Airway epithelial cell (primary cell): ENCODE results near the genes TP53AIP1 and APLP2.

- RAMPAGE, long total RNA, result no peak
Measured at GRCh38 chr11:128487943-128488617, 99.3 kb downstream of the ETS1 start.

DNA sequence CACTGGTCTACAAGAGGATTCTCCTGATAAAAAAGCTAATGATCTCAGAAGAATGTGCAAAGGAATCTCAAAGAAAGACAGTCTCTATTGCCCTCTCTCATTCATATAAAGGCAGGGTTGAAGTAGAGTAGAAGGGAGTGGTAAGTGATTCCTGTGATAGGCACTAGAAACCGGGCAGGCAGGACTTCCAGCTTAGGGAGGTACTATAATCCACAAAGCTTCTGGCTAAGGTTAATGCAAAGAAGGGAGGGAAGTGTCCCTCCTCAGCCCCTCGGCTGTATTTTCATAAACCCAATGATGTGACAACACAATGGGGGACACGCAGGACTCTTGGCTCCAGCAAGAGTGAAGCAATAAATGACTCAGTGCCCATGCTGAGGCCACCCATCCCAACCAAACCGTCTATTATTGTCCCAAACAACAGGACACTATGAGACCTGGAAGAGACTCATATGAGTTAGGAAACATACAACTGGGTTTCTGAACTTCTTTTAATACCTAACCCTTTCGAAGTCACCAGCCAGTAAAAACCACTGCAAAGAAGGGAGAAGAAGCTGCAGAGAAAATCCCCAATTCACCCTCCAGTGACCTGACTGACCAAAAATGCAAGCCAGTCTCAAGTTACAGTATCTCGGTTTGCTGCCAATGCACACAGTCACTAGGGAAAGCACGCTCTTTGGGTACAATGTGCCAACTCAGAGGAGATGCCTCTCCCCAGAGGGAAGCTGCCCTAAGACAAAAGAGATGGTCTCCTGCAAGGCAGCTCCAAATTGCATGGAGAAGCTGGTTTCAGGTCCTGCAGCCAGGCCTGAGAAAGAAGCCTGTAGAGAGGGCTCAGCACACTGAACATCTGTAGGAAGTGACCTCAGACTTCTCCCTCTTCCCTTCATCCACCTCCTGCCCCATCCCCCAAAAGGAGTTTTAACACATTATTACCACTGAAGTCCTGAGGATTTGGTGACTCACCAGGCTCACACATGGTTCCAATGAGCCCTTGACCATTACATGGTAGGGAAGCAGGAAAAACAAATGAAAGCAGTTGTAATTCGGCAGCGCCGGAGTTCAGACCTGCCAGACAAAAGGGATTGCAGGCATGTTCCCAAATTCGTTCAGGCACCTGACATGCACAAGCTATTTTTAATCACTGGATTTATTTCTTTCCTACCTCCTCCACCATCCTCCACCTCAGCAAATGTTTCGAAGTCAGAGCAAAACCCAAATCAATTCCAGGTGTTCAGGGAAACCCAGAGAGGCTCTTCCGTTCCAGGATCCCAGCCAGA, 90.3 kb downstream of the ETS1 start:
- RAMPAGE, long total RNA, result no peak

DNA sequence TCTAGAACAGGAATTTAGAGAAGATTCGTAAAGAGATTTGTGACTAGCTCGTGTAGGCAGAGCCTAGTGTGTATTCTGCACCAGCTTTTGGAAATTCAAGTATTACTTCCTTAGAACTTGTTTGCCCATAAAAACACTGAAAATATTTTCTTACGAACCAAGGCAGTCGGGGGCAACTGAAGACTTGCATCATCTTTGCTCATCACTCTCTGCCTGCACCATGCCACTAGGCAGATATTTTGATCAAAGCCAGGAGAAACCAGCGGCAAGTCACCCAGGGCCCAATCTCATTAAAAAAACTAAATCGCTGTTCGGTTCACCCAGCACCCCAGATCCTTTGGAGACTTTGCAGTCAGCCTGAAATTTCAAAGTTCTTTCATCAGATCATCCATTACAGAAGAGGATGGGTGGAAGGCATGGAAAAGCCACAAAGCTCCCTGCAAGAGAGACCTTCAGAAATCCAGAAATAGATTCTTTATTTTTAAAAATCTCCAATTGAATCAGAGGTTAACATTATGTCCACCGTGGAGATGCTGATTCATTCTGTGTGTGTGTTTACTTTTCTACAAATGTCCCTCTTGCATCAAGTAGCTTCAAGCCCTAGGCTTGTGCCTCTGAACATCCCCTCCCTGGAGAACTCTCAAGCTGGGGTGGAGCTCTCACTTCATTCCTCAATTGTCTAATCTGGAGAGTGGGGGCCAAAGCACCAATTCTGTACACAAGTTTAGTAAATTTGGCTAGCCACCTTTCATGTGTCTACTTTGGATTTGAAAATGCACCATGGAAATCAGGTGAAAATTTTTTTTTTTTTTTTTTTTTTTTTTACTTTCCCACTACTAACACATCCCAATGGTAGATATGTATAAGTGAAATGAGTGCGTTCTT, 78.4 kb downstream of the ETS1 start:
- RAMPAGE, long total RNA, result no peak

DNA sequence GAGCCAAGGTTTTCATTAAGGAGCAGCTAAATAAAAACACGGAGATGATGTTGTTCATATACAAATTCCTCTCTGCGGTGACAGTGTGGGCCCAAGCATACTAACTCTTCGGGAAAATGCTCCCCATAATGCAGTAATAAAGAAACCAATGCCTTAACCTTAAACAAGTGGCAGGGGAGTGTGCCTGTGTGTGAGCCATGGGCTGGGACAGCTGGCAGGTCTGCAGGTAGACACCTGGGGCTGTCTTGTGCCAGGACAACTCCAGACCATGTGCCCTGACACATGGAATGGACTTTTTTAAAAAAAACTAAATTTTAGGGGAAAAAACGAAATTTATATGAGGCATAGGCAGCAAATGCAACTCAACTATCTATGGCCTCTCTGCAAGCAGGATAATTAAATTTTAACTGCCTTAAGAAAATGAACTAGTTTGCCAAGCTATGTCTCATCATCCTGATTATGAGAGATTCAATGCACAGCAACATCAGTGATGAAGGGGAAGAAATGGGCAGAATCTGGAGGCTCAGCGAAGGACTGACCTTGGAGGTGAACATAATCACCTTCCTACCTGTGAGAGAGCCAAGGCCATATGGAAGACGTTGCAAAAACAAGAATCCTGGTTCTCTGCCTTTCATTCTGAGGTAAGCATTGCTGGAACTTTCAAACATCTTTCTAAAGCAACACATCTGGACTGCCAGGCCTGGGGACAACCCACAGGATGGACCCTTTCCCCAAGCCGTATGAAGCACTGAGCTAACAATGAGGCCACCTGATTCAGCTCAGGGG, 70.7 kb downstream of the ETS1 start:
- RAMPAGE, long total RNA, result no peak

GRCh38 chr11:128522072-128523057, 65.0 kb downstream of the ETS1 start:
- RAMPAGE, long total RNA, result no peak

DNA sequence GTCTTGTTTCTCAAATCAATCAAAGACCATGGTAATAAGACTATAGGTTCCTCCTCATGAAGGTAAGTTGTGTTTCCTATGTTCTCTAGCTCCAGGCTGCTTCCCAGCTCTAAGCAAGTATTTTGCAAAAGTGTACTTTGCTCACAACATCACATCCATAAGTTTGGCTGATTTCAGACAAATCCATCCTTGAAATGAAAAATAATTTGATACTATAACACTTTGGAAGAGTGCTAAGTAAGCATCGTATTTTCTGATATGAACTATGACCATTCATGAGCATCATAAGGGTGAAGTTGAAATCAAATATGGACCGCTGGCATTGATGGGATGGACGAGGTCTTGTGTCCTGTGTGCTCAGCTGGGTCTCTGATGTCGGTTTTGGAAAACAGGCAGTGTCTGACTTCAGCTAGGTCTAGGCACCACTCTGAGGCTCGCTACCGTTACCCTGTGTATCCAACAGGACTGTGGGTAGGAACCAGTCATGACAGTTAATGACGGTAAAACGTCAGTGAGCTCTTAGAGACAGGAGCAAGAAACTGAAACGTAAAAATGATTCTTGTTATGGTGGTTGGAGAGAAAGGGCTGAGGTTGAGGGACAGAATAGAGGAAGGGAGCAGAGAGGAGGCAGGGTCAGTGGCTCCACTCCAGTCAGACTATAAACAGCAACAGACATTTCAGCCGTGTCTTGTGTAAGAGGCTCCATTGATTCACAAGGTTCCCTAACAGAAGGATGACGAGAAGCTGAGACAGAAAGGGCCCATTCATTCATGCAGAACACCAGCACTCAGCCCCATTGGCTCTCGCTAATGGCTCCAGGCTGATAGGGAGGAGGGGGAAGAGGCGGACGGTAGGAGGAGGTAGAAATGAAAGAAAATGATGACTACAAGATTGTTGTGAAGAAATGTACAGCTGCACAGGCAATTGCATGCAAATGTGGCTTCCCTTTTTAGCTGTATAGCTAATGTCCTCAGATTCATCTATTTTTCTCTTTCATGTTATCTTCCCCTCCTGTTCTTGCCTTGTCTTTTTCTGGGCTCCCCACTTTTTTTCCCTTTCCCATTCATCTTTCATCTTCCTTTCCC, 34.6 kb downstream of the ETS1 start:
- RAMPAGE, long total RNA, result no peak

DNA sequence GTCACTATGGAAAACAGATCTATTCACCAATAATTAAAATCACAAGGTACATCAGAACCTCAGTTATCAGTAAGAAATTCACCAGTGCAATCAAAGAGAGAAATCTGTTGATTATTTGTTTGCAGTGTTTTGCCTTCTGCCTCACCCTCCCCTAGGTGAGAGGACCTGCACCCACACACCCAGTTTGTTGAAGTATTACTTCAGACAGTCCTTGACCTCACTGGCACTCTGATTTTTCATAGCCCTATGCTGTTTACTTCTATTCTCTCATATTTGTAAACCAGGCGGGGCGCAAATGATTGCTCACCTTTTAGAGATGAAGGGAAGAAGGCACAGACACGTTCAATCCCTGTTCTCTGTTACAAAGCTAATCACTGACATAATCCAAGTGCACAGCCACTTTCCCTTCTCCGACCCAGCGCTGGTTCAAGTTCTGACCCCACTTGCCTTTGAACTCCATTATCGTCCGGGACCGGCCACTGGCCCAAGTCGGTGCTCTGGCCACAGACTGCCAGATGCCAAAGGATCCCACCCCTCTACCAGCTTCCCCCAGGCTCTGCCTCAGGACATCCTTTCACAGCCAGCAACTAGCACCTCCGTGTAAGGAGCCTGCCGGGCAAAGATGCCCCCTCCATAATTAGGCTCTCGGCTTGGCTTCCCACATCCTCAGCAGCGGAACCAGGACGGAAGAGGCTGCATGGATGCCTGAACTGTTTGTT, 1.7 kb downstream of the ETS1 start:
- RAMPAGE, long total RNA, result no peak

DNA sequence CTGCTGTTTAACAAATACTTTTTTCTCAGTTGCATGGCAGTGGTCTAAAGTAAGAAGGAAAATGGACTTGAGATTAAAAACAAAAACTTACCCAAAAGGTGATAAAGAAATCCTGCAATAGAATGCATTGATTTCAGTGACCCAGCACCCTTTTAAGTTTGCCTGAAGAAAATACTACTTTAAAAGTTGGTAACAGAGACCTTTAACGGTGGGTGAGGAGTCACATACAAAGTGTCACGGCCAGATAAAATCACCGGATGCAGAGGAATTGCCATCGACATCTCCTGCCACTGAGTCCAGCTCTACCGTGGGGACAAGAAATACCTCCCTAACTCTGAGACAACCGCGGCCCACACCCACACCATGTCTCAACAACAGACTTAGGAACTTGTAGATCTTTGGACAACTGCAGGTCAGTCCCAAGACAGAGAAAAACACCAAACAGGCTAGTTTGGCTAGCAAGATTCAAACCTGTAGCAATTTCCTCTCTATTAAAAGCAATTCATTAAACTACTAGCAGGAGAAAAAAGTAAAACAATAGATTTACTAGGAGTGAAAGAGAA, 728 bp downstream of the ETS1 start:
- RAMPAGE, long total RNA, result no peak

DNA sequence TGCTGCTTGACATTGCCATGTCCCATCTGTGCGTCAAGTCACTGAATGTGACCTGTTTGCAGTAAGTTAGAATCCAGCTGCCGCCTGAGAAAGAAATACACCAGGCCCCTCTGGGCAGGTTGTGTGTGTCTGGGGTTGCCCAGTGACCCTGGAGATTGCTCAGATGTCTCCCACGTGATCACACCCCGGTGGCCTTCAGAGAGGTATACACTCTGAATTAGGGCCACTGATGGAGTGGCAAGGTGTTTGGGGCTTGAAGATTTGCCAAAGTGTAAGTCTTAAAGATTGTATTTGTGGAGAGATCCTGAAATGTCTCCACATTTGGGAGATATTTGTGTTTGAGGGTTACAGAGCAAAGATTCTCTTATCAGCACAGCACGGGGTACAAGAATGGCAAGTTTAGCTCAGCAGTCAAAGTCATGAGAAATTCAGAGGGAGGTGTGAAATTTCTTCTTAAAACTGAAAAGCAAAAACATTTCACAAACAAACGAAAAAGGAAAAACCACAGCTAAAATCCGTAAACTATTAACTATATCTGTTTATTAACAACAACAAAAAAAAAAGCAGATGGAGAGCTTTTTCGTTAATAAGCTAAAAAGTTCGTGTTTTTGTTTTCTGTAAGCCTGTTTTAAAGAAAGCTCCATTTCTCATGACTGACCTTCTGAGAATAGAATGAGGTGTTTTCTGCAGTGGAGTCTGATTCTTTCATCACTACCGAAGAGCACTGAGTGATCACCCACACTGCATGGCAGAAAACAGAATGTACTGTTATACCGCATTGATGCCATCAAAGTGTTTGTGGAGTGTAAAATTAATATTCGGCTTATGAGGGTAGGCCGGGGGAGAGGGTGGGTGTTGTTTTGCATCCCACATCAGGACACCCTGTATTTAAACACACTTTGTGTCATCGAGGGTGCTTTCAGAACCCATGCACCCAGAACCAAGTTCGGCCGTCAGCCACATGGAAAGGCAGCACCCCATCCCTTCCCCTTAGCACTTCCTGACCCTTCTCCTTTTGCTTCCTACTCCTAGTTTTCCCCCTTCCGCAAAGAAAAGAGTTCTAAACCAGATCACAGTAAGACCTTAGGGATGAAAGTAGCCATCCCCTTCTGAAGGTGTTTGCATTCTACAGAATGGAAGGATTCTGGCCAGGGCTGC, 41.1 kb upstream of the ETS1 start:
- RAMPAGE, long total RNA, result no peak

GRCh38 chr11:128653577-128654450, 40.1 kb upstream of the FLI1 start:
- RAMPAGE, long total RNA, result no peak

- RAMPAGE, long total RNA, result no peak
Measured at GRCh38 chr11:128690015-128691291, 3.4 kb upstream of the FLI1 start.

DNA sequence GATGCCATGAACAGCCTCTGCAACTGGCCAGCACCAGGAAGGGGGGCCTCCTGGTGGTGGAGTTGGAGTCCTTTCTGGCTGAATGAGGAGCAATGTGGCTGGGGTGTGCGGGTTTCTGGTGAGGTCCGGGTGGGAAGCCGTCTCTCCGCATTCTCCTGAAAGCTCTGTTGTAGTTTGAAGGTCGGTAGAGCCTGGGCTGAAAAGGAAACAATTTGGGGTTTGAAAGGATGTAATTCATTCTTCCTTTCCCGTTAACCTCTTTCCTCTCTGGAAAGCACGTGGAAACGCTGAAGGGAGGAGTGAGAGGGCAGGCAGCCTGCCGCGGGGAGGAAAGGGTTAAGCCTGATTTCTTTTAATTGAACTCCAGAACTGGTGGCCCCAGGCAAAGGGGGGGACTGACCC, 1.9 kb upstream of the FLI1 start:
- RAMPAGE, long total RNA, result no peak

- RAMPAGE, long total RNA, result no peak
Measured at GRCh38 chr11:128700135-128701022, 6.5 kb downstream of the FLI1 start.

GRCh38 chr11:128735992-128736405, 42.1 kb downstream of the FLI1 start:
- RAMPAGE, long total RNA, result no peak

- RAMPAGE, long total RNA, result no peak
Measured at GRCh38 chr11:128772399-128773349, 78.8 kb downstream of the FLI1 start.

DNA sequence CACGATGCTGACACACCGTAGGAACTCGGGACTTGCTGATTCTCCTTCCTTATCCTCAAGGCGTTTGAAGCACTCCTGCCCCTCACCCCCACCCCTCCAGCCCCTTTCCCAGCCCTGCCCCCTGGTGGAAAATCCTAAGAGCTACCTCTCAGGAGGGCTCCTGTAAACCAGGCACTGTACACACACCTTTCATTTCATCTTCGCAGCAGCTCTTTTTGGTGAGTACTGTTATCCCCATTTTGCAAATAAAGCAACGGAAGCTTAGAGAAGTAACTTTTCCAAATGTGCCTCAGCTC, 14.8 kb downstream of the KCNJ5 start:
- RAMPAGE, long total RNA, result no peak

DNA sequence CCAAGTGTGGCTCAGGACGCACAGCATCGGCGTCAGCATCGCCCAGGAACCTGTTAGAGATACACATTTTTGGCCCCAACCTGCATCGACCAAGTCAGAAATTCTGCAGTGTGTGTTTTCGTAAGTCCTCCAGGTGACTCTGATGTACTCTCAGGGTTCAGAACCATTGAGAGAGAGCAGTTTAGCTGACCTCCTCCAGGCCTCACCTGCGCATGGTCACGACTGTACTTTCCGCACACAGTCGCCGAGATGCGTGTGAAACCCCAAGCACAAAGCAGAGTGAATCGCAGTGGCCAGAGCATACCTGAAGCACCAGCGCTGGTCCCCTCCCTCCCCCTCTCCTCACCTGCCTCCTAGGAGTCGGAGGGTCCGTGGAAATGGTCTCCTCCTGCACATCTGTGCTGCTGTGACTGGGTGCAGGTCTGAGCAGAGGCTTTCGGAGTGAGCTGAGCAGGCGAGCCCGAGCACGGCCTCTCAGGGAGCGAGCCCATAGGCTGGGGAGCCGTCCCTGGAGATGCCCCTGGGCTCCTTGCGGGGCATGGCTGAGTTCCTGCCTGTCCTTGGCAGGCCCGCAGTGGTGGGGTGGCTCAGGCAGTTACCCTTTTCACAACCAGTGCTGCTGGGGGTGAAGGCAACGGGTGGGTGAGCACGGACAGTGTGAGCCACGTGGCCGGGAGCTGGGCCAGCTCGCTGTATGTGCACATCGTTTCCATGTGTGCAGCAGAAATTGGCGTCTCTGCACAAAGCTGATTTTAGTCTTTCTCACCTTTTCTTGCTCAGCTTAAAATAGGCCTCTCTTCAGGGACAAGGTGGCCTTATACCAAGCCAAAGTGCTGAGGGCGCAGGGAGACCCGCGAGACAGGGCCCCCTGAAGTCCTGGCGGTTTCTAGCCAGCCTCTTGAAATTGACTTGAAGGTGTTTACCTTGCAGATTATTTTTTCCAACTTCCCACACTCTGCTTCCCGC, at the start of gene TP53AIP1:
TP53AIP1 (minus strand) TSS at position 424 of the 966 bp plus-strand sequence.
- RAMPAGE, long total RNA, result start-site peak on the minus strand centred at position 409 of the sequence, 47 bp wide, 31 and 18 reads in 2 replicates

DNA sequence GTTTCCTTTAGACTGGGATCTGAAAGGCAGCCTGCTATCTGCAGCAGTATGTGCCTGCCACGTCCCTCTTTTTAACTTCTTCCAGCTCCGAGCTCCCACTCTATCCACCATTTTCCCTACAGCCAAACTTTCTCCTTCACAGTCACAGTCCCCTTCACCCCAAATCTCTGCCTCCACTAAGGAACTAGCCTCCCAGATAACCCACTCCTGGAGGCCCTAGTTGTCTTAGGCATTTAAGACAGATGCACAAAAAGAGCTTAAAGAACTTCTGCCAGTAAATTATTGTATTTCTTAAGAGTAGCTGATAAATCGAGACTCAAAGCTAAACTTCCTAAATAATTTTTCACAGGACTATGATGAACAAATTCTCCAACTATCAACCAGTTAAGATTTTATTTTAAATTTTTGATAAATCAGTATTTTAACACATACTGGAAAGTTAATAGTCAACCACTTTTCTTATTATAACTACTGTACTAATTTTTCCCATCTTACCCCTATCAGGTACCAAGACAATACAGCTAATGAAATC, 66.3 kb upstream of the ARHGAP32 start:
- RAMPAGE, long total RNA, result no peak

DNA sequence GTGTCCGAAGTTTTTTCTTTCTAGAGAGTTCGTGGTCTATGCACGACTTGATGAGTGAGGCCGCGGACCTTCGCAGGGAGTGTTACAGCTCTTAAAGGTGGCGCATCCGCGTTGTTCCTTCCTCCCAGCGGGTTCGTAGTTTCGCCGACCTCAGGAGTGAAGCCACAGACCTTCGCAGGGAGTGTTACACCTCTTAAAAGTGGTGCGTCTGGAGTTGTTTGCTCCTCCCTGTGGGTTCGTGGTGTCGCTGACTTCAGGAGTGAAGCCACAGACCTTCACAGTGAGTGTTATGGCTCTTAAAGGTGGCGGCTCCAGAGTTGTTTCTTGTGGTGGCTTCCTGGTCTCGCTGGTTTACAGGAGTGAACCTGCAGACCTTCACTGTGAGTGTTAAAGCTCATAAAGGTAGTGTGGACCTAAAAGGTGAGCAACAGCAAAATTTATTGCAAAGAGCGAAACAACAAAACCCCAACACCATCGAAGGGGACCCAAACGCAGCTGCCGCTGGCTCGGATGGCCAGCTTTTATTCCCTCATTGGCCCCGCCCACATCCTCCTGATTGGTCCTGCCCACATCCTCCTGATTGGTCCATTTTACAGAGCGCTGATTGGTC, 1.4 kb upstream of the TMEM45B start:
- RAMPAGE, long total RNA, result no peak

- RAMPAGE, long total RNA, result start-site peak on the plus strand at chr11:130069887-130069946, 9,263 and 11,119 reads in 2 replicates
Measured at GRCh38 chr11:130069792-130070602, at the start of gene APLP2. Gene APLP2 (plus strand): TSS chr11:130069894.